Temporal lobe (tissue), 2 donors: ENCODE measurements around a stretch of chr19.

GRCh38 chr19:46487781-46488336 is 7.8 kb downstream of the PNMA8B start:
- RAMPAGE, long total RNA, result no peak

- RAMPAGE, long total RNA, result no peak
These were observed 8.7 kb upstream of the GNG8 start for GRCh38 chr19:46644756-46645097.

DNA sequence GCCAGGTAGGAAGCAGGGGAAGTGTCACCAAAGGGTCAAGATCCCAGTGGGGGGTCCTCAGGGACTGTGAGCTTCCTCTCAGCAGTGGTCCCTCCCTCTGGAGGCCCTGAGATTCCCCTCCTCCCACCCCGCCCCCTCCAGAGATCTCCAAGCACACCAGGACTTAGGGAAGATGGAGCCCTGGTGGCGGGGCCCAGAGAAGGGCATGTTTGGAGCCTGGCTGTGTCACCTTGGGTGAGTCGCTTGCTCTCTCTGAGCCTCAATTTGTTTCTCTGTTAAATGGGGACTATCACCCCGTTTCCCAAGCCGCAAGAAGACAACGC is 846 bp downstream of the DACT3 start:
- RAMPAGE, long total RNA, result no peak

GRCh38 chr19:46706109-46706596 is 10.8 kb downstream of the PRKD2 start:
- RAMPAGE, long total RNA, result no peak

GRCh38 chr19:46723986-46724882 is 7.3 kb upstream of the PRKD2 start:
- RAMPAGE, long total RNA, result no peak

- RAMPAGE, long total RNA, result no peak
These were observed 8.4 kb upstream of the PRKD2 start for GRCh38 chr19:46724963-46726039.

DNA sequence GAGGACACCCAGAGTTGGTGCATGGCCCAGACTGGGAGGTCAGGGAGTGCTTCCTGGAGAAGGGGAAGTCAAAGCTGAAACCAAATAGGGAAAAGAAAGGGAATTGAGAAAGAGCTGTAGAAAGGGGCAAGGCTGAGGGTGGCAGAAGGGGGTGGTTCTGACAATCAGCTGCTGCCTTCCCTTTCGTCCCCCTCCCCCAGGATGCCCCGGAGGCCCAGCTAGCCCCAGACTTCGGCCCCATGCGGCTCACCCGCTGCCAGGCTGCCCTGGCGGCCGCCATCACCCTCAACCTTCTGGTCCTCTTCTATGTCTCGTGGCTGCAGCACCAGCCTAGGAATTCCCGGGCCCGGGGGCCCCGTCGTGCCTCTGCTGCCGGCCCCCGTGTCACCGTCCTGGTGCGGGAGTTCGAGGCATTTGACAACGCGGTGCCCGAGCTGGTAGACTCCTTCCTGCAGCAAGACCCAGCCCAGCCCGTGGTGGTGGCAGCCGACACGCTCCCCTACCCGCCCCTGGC is 9.0 kb upstream of the STRN4 start:
- RAMPAGE, long total RNA, result no peak

GRCh38 chr19:46824715-46825163 is 25.9 kb downstream of the AP2S1 start:
- RAMPAGE, long total RNA, result no peak

- RAMPAGE, long total RNA, result no peak
These were observed 59.8 kb downstream of the ARHGAP35 start for GRCh38 chr19:46920264-46921384.

DNA sequence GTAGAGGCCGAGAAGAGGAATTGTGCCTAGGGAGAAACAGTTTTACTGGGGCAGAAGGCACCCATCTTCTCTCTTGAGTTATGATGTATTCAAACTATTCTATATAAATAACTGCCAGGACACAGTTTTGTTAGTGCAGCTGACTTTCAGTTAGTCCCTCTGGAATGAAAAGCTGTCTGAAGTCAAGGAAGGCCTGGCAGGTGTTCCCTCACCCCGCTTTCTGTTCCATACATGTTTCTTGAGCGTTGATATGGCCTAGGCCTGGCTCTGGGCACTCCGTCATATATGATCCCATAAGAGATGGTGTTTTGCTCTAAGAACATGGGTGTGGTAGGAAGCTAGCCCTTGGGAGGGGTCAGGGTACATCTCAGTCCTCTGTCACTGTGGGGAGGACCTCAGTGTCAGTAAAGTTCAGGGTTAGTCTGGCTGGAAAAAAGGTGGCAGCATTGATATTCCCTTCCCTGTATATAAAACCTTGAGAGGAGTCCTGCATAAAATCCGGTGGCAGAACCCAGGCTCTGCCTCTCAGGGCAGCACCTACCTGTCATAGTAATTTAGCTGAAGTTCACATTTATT is 73.6 kb upstream of the NPAS1 start:
- RAMPAGE, long total RNA, result no peak

DNA sequence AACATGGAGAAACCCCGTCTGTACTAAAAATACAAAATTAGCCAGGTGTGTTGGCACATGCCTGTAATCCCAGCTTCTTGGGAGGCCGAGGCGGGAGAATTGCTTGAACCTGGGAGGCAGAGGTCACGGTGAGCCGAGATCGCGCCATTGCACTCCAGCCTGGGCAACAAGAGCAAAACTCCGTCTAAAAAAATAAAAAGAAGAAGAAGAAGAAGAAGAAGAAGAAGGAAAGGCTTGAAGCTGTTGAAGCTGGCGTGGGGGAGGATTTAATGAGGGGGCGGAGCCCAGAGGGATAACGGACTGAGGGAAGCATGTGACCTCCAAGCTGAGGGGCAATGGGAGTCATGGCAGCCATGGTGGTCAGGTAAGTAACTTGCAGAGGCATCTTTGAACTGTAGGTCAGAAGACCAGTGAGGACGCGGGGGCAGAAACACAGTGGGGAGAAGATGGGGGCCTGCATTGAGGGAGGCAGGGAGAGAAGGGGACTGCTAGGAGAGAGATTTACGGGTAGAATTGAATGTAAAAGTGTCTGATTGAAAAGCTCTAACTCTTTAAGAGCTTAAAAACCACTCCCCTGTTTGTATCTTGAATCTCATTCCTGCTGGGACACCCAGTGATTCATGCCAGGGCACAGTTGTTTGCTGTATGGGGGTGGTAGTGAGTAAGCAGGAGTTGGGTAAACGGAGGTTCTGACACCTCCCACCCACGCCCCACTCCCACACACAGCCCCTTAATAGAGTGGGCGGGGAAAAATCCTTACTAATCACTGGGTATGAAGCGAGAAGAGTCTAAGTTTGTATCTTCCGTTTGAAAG is 13.2 kb downstream of the TMEM160 start:
- RAMPAGE, long total RNA, result no peak

DNA sequence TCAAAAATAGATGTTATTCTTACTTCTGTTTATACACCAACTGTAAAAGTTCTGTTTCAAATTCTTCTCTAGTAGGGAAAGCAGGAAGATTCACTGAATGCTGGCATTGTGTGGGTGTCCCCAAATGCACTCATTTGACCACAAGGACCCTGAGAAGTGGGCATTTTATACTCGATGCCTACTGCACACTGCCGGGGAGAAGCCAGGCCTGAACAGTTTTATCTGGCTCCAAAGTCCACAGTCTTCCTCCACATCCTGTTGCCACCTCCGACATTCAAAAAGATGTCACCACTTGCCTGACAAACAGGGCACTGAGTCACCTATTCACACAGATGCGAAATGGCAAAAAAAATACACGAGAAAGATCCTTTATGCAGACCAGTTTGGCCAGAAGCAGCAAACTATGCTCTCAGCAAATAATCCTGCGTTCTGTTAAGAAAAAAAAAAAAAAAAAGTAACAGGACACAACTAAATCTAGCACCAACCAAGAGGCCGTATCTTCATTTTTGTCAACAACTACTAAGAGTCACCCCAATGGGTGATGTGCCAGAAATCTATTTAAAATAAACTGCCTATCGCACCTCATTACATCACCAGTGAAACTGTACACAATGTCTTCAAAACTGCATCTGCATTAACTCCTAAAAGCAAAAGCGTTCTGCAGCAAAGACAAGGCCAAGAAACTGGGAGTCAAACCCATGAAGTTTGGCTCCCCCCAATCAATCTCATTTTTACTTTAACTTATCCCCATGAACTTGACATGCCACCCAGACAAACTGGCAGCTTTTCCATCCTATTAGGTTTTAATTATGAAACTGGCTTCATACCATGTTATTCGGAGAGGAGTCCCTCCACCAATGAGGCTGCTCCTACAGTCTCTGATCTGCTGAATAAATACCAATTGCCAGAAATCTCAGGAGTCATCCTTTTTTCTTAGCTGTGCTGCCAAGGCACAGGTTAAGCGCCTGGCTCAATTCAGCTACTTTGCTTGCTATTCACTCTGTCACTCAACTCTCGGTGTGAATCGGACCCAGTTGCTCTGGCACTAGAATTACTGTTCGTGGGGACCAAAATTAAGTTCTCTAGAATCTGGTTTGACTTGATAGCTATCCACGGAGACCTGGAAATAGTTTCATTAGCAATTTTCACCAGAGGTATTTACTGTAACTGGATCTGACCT is 6.0 kb downstream of the ZC3H4 start:
- RAMPAGE, long total RNA, result no peak

GRCh38 chr19:47273445-47274280 is 1.0 kb upstream of the INAFM1 start:
- RAMPAGE, long total RNA, result no peak

GRCh38 chr19:47275116-47276286 is 816 bp downstream of the INAFM1 start:
- RAMPAGE, long total RNA, result no peak

DNA sequence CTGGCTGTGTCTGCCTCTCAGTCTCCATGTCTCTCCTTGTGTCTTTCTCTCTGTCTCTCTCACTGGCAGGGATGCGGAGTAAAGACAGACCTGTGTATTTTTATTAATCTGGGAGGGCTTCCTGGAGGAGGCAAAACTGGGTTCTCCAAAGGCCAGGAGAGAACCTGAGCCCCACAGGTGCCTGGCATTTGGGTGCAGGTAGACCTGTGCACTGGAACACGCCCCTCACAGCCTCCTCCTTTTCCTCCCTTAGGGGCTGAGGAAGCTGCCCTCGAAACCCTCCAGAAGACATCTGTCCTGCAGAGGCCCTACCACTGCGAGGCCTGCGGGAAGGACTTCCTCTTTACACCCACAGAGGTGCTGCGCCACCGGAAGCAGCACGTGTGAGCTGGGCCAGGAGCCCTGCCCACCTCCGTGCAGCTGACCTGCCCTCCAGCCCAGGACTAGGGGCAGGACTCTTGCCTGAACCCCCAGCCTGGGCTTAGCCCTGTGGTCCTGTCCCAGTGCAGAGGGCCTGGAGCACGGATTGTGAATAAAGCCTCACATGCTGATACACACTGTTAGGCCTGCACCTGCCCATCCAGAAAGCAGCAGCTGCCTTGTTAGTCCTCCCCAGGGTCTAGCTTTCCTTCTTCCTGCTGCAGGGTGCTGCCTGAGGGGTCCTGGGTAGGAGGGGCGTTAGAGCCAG is 32.8 kb downstream of the DHX34 start:
- RAMPAGE, long total RNA, result no peak

- RAMPAGE, long total RNA, result no peak
These were observed 4.6 kb downstream of the NAPA start for GRCh38 chr19:47509956-47511058.

DNA sequence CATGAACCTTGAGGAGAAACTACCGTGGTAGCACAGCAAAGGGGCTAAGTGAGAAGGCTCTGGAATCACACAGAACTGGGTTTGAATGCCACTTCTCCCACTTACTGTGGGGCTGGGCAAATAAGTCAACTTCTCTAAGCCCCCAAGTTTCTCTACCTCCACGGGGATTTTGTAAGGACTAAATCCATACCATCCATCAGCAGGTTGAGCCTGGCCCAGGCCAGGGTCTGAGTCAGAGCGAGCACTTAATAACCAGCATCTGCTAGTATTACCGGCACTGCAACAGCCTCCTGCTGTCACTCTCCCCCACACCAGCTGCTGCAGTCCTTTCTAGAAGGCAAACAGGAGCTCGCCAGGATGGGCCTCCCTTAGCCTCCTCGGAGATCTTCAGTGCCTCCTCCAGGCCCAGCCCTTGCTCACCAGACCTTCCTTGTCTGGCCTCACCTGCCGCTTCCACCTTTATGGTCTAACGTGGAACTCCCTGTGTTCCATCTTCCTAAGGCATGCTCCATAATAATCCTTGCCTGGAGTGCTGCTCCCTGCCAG is 3.2 kb downstream of the NAPA start:
- RAMPAGE, long total RNA, result no peak

- RAMPAGE, long total RNA, result no peak
These were observed 5.9 kb upstream of the EHD2 start for GRCh38 chr19:47707347-47707662.

- RAMPAGE, long total RNA, result no peak
These were observed 6.6 kb downstream of the EHD2 start for GRCh38 chr19:47719887-47720133.

- RAMPAGE, long total RNA, result no peak
These were observed 15.9 kb downstream of the EHD2 start for GRCh38 chr19:47728878-47729855.